Mesenchymal stem cell of the bone marrow (primary cell): ENCODE measurements around a stretch of chr7.

GRCh38 chr7:155706711-155707159 lies 62.3 kb downstream of the RBM33 start:
- CAGE, long polyA plus RNA, result no peak

DNA sequence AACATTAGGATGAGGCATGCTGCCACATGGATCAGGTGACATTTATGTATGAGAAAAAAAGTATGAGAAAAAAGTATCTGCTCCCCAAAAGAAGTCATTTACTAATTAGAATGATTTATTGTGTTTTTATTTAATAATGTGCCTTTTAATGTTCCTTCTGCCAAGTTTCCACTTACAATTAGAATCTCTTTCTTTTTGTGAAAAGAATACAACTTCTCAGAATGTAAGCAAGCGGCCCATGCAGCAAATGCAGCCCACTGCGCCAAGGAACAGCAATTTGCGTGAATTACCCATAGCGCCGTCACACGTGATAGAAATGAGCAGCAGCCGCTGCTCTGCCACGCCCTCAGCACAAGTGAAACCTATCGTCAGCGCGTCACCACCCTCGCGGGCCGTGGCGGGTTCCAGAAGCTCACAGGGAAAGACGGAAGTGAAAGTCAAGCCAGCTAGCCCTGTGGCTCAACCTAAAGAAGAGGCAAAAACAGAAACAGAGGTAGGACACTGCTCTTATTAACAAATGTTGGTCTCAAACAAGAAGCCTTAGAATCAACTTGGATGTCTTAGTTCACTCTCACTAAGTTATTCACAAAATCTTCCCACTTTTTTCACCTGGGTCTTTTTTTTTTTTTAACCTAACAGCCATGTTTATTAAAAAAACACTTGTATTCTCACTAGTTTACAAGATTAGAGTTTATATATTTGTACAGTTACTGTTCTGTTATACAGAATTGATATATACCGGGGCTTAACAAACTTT lies 70.5 kb downstream of the SHH start:
- CAGE, long polyA plus RNA, result no peak

DNA sequence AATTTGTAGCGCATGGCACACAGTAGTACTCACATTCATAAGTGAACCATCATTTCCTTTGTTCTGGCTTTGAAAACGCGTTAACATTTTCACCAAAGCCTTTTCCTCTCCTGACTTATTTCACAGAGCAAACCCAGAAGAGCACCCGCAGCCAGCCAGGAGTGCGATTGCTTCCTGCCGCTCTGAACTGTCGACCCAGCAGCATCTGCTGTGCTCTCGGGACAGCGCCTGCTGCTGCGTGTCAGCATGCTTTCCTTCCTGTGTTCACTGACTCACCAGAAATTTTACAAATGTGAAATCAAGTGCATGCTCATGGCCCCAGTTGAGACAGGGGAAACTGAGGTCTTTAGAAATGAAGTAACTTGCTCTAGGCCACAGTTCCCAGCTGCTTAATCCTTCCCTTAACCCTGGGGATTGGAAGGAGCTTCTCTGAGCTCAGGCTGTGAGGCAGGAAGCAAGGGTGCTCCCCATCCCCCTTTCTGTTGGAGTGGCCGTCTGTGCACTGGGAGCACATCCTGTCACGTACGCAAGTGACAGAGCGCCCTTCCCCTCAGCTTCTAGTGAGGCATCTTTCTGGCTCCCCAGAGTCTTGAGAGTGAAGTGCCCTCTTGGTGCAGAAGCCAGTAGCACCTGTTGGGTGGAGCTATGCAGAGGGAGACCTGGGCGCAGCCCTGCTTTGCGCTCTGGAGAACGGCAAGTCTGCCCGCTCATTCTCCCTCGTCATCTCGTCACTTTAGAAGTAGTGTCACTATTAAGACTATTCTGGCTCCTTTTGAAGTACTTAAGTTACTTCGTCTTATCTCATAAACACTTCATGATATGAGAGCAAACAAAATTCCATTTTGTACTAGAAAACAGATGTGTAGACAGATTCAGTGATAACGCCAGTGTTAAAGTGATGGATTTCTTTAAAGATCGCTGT lies 47.9 kb downstream of the SHH start:
- CAGE, long polyA plus RNA, result no peak

DNA sequence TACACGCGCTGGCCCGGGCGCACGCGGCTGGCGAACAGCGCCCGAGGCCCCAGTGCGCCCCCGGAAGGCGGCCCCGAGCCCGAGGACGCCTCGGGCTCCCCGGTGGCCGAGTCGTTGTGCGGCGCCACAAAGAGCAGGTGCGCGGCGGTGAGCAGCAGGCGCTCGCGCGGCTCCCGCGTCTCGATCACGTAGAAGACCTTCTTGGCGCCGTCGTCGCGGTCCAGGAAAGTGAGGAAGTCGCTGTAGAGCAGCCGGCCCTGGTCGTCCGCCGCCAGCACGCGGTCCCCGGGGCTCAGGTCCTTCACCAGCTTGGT lies 9.0 kb downstream of the SHH start:
- CAGE, long polyA plus RNA, result no peak

DNA sequence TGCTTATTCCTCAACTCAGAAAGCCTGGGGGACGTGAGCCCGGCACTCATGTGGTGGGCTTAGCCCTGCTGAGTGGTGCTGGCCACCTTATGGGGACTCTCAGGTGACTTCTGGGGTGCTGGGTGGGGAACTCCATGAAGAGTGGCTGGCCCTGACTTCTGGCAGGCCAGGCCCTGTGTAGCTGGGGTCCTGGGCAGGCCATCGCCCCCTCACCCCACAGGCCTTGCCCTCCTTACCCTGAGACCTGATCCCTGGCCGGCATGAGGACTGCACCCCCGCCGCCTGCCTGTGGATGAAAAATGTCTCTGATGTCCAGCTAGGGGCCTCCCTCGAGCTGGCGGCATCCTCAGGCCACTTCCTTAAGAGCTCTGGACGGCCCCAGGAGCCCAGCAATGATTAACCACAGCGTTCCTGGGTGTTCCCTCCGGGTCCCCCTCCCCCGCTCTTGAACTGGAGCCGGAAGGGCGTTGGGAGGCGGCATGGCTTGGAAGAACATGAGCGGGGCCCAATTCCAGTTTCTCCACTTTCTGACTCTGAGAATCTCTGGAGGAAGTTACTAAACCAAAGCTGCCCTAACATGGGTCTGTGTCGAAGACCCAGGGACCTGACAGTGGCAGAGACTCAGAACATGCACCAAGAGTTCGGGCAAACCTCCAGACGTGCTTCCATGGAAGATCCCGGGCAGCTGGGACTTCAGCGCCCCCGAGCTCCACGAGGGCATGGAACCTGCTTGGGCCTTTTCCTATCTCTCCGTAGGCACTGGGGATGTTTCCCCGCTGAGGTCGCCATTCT lies 31.9 kb upstream of the SHH start:
- CAGE, long polyA plus RNA, result no peak

DNA sequence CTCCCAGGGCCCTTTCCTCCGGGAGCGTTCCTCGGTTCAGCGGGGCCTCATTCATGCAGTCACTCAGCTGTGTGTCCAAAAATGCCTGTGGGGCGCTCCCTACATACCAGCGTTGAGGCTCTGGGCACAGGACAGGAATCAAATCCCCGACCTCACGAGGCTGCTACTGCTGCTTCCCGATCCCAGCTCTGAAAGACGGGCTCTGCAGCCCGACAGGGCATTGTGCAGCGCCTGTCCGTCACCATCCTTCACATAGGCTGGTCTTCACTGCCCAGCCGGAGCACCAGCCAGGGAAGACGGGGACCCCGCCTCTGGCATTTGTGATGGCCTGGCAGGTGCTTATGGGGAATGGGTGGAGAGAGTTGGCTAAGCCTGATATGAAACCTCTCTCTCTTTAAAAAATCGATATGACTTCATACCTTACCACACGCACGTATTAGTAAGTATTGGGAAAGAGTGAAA lies 110.0 kb upstream of the SHH start:
- CAGE, long polyA plus RNA, result no peak

DNA sequence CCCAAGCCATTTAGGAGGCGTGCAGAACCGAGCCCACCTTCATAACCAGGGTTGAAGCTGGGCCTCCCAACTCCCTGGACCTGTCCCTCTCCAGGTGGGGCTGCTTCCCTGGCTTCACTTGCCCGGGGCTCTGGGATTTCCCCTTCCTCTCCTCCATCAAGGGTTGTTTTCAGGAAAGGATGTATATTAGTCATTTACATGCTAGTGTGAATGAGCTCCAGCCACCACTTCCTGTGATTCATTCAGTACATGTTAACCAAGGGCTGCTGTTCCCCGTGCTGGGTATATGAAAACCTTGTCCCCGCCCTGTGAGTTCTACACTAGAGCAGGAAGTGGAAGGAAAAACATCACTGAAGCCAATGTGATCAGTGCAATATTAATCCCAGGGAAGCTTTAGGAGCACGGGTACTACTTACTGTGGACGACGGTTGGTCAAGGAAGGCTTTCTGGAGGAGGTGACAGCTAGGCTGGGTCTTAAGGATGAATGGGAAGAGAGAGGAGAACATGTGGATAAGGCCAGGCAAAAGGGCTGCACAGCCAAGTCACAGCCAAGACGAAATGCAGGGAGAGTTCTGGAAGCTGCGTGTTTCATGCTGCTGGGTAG lies 150.1 kb upstream of the SHH start:
- CAGE, long polyA plus RNA, result no peak

- CAGE, long polyA plus RNA, result no peak
Observed at GRCh38 chr7:156607984-156608508, 32.5 kb upstream of the RNF32 start.

DNA sequence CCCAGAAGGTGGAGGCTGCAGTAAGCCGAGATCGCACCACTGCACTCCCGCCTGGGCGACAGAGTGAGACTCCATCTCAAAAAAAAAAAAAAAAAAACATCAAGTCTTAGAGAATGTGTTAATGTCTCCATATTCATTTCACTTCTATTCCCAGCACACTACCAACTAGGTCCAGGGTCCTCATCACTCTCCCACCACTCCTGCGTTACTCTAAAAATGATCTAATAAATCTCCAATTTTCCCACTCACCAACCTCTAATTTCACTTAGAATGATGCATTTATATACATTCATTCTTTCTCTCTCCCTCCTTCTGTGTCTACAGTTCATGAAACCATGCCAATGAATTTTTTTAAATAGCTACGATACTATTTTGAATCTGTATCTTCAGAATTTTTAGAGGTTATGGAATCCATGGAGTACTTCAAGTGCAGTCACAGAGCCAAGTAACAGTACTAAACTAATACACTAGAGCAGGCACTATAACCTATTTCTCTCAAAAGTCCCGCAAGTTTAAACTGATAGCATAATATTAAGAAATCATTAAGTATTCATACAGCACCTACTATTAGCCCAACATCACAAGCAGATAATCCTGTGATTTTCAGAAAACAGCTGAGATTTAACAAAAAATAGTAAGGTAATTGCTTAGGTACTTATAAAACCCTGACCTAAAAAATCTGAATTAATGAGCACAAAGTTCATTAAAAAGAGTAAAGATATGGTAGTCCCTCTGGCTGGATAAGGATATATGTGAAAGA lies 57.2 kb downstream of the LMBR1 start:
- CAGE, long polyA plus RNA, result no peak

GRCh38 chr7:156891873-156892891 lies 801 bp downstream of the LMBR1 start:
- CAGE, long polyA plus RNA, result no peak

- CAGE, long polyA plus RNA, result no peak
Observed at GRCh38 chr7:157239696-157240012, 97.2 kb upstream of the DNAJB6 start.

DNA sequence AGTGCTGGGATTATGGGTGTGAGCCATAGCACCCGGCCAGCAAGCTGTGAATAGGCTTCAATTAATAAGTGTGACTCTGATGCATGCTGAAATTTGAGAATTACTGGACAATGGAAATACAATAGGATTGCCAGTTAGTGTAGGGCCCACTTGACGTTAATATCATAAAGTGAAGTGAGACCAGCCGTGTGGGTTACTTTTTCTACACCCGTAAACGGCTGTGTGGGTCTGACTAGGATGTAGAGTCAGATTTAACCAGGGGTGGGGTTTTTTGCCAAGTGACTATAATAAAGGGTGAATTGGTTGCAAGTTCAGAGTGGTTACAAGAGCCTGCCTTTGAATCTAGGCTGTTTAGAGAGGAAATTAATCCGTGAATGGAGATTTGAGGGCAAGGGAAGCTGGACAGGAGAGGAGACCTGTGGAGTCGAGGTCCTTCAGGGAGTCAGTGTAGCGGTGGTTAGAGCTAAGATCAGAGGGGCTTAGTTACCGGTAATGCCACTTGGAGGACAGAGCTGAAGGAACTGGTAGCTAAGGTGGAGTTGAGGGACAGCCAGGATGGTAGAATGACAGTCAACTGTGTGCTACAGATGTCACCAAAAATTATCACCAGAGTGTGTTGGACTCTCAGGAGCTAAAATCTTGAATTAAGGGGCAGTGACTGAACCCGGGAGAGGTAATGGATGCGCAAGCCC lies 96.3 kb upstream of the DNAJB6 start:
- CAGE, long polyA plus RNA, result no peak

DNA sequence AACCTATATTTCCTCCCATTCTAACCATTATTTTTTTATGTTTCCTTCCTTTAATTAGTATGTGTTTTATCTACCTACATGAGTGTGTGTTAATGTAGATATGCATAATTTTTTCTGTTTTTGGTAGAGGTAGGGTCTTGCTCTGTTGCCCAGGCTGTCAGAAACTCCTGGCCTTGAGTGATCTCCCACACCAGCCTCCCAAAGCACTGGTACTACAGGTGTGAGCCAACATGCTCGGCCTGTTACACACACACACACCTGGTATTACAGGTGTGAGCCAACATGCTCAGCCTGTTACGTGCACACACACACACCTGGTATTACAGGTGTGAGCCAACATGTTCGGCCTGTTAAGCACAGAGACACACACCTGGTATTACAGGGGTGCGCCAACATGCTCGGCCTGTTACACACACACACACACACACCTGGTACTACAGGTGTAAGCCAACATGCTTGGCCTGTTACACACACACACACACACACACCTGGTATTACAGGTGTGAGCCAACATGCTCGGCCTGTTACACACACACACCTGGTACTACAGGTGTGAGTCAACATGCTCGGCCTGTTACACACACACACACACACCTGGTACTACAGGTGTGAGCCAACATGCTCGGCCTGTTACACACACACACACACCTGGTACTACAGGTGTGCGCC lies 72.8 kb upstream of the DNAJB6 start:
- CAGE, long polyA plus RNA, result no peak

GRCh38 chr7:157329115-157329734 lies 7.6 kb upstream of the DNAJB6 start:
- CAGE, long polyA plus RNA, result no peak

DNA sequence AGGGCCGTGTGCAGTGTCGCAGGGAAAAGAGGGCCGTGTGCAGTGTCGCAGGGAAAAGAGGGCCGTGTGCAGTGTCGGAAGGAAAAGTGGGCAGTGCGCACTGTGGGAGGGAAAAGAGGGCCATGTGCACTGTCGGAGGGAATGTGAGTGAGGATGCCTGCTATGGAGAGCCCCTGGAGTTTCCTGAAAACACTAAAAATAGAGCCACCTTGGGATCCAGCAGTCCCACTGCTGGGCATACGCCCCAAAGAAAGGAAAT lies 188.9 kb downstream of the DNAJB6 start:
- CAGE, long polyA plus RNA, result no peak

GRCh38 chr7:157576243-157576878 lies 239.6 kb downstream of the DNAJB6 start:
- CAGE, long polyA plus RNA, result no peak

DNA sequence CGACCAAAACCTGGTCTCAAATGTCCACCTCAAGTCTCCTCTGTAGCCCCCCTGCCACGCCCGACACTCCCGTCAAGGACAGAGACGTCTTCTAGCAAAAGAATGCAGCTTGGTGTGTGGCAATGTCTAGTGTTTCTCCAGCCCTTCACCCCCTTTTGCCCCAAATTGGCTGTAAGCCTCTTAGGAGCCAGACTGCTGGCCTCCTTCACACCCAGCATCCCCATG lies 305.1 kb downstream of the DNAJB6 start:
- CAGE, long polyA plus RNA, result no peak

GRCh38 chr7:158135428-158135828 lies 452.2 kb downstream of the PTPRN2 start:
- CAGE, long polyA plus RNA, result no peak

- CAGE, long polyA plus RNA, result no peak
Observed at GRCh38 chr7:158237672-158238363, 349.8 kb downstream of the PTPRN2 start.

DNA sequence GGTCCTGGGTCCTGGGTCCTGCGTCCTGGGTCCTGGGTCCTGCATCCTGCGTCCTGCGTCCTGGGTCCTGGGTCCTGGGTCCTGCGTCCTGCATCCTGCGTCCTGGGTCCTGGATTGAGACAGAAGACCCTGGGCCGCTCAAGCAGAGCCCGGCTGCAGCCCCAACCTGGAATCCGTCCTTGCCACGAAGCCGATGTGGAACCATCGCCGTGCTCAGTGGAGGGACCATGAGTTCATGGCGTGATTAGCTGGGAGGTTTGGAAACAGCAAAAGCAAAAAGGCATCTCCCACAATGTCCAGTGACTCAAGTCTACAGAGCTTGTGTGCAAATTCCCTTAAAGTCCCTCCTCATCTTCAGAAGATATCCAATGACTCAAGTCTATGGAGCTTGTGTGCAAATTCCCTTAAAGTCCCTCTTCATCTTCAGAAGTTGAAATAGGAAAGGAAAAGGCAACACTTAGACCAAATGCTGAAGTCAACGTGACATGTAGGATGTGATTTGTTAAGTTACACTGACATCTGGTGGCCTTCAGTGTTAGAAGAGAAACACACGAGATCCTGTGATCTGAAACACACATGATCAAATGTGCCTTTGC lies 179.9 kb downstream of the PTPRN2 start:
- CAGE, long polyA plus RNA, result no peak